Zone of skin (tissue), 1 donor: Measurements from ENCODE around the genes GUCY2D and HES7.

DNA sequence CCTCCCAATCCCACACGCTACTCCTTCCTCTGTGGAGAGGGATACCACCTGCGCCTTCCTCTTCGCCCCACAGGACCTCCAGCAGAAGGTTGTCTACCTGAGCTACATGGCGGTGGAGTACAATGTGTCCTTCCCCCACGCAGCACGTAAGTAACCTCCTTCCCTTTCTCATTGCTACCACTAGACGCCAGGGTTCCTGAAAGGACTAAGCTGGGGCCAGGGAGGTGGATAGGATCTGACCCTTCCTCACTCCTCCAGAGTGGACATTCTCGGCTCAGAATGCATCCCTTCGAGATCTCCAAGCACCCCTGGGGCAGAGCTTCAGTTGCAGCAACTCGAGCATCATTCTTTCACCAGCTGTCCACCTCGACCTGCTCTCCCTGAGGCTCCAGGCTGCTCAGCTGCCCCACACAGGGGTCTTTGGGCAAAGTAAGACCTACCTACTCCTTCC, 1.2 kb downstream of the CD68 start:
- RRBS: no CpG with 5 or more reads among the region's 11 CpGs

DNA sequence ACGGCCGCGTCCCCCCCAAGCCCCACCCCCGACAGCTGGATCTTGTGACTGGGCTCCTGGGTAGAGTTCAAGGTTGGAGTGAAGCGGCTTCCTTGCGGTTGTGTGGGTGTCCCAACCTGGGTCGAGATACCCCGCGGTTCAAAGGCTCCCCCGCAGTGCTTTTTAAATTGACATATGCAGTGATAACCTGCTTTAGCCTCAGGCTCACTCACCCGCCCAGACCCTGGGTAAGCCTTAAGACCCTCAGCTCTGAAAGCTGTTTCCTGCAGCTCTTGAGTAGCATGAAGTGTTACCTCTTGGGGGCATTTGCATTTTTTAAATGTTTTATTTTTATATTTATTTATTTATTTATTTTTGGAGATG, 285 bp upstream of the SAT2 start:
- RRBS: no CpG with 5 or more reads among the region's 11 CpGs

DNA sequence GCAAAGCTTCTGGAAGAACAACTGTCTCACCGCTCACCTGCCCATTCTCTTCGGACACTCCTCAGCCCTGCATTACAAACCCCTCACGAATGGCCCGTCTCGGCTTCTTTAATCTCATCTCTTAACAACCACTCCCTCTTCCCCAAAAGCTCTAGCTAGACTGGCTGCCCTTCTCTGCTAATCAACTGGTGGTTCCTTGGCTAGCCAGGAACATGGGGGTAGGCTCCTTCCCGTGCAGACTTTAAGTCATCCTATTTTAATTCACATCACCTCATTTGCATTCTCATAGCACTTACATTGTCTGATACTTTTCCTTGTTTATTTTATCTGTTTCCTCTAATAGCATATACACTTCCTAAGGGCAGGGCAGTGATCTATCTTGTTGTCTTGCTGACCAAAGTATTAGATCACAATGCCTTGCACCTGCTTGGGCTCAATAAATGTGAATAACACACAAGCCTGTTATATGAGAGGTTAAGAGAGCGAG, 9.9 kb downstream of the TP53 start:
- RRBS: no CpG with 5 or more reads among the region's 7 CpGs

DNA sequence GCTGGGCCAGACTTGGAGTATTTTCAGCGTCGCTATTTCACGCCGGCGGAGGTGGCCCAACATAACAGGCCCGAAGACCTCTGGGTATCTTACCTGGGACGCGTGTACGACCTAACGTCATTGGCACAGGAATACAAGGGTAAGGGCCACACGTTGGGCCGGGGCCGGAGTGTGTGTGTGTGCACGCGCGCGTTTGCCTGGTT, 254 bp downstream of the CYB5D1 start:
- RRBS: under 1% methylated on average over 8 of the region's 17 CpGs

- RRBS: 2% methylated on average over 4 of the region's 18 CpGs
Measured at GRCh38 chr17:7887993-7888594, 495 bp upstream of the CHD3 start.

- RRBS: no CpG with 5 or more reads among the region's 11 CpGs
Measured at GRCh38 chr17:7905823-7906457, 10.1 kb downstream of the RNF227 start.

GRCh38 chr17:7932463-7932930, 491 bp downstream of the CNTROB start:
- RRBS: no CpG with 5 or more reads among the region's 17 CpGs

GRCh38 chr17:8002193-8002810, at the start of gene GUCY2D:
Gene GUCY2D (plus strand): TSS chr17:8002615.
- RRBS: 17% methylated on average over 9 of the region's 22 CpGs

GRCh38 chr17:8016663-8016998, 14.2 kb downstream of the GUCY2D start:
- RRBS: 0% methylated on average over 1 of the region's 8 CpGs

- RRBS: 16% methylated on average over 2 of the region's 8 CpGs
Measured at GRCh38 chr17:8019019-8019574, 16.7 kb downstream of the GUCY2D start.

- RRBS: 1% methylated on average over 9 of the region's 30 CpGs
Measured at GRCh38 chr17:8073535-8074691, 13.6 kb downstream of the ALOX12B start.

DNA sequence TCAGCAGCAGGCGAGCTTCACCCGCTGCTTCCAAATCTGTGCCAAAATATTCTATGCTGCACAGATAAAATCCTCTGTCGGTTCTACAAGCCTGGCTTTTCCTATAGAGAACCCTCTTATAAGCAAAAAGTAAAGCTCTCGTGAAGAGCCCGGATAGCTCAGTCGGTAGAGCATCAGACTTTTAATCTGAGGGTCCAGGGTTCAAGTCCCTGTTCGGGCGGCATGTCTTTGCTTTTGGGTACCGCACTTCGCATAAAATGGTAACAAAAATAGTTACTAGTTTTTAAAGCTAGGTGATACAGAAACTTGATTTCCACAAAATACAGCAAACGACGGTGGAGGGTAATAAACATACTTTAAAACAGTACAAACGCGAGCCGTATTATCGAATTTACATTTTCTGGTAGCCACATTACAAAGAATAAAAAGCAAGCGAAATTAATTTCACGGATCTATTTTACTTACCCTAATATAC, 731 bp upstream of the ALOXE3 start:
- RRBS: no CpG with 5 or more reads among the region's 18 CpGs

- RRBS: 2% methylated on average over 63 of the region's 93 CpGs
Measured at GRCh38 chr17:8121443-8122343, 2.2 kb downstream of the HES7 start.

GRCh38 chr17:8123921-8125073, at the start of gene HES7:
Gene HES7 (minus strand): TSS chr17:8124106.
- RRBS: 2% methylated on average over 6 of the region's 44 CpGs

GRCh38 chr17:8137820-8138565, 14.1 kb upstream of the HES7 start:
- RRBS: no CpG with 5 or more reads among the region's 21 CpGs

- RRBS: 4% methylated on average over 3 of the region's 13 CpGs
Measured at GRCh38 chr17:8163989-8164809, 1.5 kb upstream of the VAMP2 start.

GRCh38 chr17:8173969-8174291, 2.2 kb downstream of the TMEM107 start:
- RRBS: no CpG with 5 or more reads among the region's 10 CpGs

DNA sequence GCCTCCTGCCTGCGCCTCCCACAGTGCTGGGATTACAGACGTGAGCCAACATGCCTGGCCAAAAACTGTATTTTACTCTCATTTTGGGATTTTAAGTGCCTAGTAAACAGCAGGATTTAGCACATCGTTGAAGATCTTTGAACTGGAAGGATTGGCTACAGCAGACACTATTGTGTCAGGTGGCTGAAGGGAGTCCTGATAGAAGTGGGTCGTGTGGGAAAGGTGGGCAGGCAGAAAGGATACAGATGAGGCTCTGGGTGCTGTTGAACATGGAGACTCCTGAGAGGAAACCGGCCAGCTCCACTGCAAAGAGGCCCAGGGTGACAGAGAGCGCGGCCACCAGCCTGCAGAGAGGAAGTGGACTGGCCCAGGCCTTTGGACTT, 675 bp downstream of the TMEM107 start:
- RRBS: no CpG with 5 or more reads among the region's 7 CpGs

DNA sequence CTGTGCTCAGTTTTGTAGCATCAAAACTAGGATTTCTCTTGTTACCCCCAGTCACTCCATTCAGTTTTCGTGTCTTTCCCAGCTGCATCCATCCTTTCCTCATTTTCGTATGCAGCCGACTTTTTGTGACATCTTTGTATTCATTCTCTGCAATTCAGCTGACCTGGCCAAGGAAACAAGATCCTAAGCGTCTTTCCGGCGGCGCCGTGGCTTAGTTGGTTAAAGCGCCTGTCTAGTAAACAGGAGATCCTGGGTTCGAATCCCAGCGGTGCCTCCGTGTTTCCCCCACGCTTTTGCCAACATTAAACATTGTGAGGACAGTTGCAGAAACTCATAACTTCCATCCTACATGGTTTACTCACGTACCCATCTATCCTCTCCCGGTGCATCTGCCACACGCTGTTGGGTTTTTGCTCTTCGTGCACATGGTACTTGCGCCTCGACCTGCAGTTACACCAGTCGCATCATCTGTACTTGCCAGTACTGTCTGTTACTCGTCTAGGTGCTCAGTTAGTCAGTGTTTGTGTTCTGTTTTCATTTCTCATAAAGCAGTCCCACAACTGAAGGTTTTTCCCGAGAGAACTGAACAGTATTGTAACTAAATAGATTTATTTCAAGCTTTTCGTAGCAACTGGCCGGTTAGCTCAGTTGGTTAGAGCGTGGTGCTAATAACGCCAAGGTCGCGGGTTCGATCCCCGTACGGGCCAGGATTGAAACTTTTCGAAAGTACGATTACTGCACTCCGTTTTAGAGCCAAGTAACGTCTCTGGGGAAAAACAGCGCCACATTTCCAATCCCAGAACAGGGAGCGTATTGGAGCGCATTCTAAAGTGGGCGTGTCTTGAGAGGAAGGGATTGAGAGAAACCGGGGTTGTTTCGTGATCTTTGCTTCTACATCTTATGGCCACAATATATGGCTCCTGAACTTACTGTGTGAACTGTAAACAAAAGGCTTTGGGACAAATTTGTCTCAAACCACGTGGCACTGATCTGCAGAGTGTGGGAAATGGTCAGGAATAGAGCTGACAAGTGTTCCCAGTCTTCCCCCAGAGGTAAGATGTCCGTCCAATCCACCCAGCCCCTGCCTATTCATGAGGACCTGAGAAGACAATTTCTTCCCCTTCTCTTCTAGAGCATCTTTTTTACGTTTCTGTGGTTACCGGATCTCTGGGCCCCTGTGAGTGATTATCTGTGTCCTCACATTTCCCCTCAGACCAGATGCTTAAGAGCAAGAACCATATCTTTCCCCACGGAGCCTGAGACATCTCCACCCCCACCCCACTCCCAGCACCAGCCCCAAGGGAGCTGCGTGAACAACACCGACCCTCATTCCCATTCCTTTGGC, 2.5 kb downstream of the BORCS6 start:
- RRBS: no CpG with 5 or more reads among the region's 48 CpGs

DNA sequence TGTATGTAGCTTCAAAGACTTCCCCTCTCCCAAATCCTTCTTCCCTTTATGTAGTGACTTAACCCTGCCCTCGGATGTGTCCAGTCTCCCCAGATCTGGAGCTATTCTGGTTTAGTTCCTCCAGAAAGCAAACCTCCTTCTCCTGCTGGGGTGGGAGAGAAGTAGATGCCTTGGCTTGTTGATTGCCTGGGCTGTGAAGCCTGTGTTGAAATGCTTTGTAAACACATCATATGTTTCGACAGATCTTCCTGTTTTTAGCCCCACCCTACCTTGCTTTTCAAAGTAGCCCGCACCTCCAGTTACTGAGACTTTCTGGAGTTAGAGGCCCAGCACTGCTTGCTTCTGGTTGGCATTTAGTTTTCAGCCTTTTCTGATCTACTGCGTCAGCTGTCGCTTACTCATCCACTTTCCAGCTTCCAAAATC, 17.9 kb upstream of the NDEL1 start:
- RRBS: no CpG with 5 or more reads among the region's 5 CpGs